ENCODE measurements around the genes AADACL2 and P2RY1.

DNA sequence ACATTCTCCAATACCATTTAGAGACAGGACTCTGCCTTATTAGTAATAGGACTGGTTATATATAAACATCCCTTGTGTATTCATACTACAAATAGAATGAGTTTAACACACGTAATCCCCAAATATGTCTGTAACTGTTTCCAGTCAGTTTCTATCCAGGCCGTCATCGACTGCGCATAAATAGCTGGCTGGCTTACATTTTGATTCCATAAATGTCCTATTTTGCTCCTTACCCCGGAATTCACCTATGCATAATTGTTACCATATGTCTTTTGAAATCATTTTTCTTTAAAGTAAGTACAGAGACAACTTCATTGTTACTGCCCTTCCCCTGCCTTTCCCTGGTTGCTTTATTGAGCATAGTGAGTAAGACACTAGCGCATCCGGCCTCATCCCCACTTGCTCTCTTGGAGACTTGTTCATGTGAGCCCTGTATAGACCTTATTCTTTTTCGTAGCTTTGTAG lies 3.5 kb upstream of the P2RY14 start:
- RRBS = no CpG with 5 or more reads among the region's 8 CpGs

GRCh38 chr3:151733818-151734112 lies at the start of gene AADACL2:
Gene AADACL2, plus strand, starts transcription at chr3:151733927.
- RRBS = no CpG with 5 or more reads among the region's 1 CpG

GRCh38 chr3:151770834-151771398 lies 37.2 kb downstream of the AADACL2 start:
- RRBS = no CpG with 5 or more reads among the region's 4 CpGs

DNA sequence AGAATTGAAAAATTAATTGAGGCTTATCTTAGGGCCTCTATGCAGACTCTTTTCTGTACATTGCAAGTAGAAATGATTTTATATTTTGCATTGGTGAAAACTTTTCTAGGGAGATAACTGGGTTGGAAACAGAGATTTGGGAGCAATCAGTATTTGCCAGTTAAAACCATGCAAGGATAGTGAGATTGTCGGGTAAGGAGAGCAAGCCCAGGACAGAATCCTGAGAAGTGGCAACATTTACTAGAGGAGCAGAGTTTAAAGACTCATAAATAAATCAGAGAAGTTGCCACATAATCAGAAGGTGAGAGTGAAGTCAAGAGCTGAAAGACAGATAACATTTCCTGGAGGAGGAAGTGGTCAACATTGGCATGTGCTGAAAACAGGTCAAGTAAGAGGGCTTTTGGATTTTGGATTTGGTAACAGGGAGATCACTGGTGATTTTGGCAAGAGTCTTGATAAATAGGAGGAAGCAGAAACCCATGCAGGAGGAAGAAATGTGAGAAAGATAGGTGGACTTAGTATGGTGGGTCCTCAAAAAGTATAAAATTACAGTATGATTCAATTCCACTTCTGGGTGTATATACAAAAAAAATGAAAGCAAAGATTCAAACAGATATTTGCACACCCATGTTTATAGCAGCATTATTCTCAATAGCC lies 27.6 kb upstream of the MBNL1 start:
- RRBS = no CpG with 5 or more reads among the region's 1 CpG

DNA sequence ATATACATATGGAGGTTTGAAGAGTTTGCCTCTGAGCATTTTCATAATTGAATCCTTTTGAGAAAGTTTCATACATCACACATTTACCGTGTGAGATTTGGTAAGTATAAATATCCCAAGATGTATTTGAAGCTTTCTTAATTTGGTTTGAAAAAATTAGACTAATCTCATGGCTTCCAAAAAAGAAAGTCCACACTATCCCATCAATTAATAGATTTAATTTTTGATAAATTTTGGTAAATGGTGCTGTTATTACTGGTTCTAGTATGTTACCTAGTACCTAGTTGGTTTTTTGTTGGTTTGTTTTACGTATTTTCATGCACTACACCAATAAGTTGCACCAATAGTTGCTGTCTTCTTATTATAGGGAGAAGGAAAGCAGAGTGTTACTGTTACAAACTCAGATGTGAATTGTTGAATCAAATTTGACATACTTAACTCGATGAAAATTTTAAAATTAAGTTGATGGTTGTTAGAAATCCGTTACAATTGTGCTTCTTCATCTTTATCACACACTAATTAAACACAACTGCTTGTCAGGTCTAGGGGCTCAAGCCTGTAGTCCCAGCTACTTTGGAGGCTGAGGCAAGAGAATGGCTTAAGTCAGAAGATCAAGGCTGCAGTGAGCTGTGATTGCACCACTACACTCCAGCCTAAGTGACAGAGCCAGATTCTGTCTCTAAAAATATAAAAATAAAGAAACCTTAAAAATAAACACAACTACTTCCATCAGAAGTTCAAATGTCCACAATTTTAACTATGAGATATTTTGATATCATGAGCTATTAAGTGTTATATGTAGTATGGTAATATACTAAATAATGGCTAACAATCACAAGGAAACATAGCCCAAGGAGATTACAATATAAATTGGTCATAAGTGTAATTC lies 23.1 kb upstream of the MBNL1 start:
- RRBS = no CpG with 5 or more reads among the region's 4 CpGs

GRCh38 chr3:152270560-152270815 lies 1.8 kb downstream of the MBNL1 start:
- RRBS = no CpG with 5 or more reads among the region's 2 CpGs

GRCh38 chr3:152302370-152303060 lies 33.8 kb downstream of the MBNL1 start:
- RRBS = no CpG with 5 or more reads among the region's 5 CpGs

- RRBS = no CpG with 5 or more reads among the region's 2 CpGs
Measured at GRCh38 chr3:152307913-152308803, 39.4 kb downstream of the MBNL1 start.

DNA sequence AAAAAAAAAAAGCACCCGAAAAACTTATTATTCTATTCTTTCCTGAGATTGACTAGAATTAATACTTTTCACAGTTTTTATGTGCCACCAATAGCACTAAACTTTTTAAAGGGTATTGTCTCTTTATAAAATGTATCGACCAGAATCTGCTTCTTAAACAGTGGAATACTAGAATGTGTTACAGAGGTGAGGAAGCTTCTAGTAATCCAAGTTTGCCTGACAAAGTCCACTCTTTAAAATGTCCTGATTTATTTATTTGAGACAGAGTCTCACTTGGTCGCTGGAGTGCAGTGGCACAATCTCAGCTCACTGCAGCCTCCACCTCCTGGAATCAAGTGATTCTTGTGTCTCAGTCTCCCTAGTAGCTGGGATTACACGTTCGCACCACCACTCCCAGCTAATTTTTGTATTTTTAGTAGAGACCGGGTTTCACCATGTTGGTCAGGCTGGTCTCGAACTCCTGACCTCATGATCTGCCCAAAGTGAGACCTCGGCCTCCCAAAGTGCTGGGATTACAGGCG lies 87.6 kb downstream of the MBNL1 start:
- RRBS = no CpG with 5 or more reads among the region's 9 CpGs

DNA sequence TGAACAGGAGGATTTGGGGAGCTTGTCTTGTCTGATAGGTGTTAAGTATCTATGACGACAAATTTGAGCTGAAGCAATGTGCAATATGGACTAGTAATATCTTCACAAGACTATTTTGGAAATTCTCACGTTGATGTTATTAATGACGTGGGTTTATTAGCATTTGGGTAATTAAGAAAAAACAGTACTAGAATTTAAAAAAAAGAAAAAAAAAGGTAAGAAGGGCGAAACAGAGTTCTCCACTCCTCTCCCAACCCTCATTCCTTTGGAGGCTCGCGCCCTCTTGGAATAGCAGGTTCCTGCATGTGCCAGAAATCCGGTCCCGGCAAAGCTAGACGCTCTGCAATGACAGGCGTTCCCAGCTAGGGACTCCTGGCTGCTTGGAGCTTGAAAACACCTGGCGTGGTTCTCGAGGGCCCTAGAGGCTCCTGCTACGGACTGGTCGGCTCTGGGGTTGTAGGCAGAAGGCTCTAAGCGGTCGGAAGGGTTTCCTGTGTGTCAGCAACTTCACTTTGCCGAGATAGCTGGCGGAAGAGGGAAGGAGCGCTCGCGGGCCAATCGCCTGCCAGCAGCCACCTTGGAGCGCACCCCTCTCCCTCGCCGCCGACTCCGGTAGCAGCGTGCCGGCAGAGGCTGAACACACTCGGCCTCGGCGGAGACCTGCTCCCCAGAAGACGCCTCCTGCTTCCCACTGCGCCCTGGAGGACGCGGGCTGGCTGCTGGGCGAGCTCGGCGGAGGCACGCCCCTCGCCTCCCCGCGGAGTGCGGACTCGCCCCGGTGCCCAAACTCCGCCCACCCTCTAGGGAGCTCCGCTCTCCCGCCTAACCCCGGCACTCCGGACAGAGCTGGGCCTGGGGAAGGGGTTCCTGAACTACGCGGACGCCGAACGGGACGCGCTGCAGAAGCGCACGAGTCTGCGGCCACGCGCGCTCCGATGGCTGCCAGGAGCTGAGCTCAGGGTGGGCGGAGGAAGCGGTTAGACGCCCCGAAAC lies at the start of gene P2RY1:
TSS of gene P2RY1 (plus strand) at position 834 of the 993 bp plus-strand sequence.
- RRBS = 32% methylated on average over 5 of the region's 69 CpGs

DNA sequence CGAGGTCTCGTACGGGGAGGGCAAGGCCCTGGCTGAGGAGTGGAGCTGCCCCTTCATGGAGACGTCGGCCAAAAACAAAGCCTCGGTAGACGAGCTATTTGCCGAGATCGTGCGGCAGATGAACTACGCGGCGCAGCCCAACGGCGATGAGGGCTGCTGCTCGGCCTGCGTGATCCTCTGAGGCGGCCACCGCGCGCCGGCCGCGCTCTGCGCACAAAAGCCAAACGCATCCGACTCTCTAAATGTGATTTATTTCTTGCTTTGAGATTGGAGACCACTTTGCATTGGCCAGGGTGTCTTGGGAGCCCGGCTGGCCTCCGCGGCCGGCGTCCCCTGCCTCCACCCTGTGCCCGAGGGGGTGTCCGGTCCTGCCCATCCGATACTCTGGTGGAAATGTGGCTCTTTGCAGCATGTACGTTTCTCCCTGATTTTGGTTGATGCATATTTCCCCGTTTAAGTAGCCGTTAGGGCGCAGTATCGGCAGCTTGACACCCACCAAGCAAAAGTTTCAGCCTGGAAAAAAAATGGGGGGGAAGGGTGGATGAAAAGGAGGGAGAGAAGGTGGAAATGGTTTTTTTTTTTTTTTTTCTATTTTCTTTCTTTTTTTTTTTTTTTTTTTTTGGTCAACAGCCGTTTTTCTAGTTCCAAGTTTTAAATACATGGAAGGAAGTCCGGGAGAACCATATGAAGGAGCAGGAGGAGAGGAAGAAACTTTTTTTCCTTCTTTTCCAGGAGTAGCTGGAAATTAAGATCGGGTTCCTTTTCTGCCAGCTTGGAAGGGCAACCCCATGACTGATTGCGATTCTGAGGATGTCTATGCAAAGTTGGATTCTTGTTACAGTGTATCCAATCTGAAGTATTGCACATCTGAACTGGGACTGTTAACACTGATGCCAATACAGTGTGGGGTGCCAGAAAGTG lies 1.3 kb downstream of the RAP2B start:
- RRBS = 1% methylated on average over 7 of the region's 44 CpGs

- RRBS = no CpG with 5 or more reads among the region's 2 CpGs
Measured at GRCh38 chr3:153164444-153165318, 2.7 kb downstream of the RAP2B start.

- RRBS = no CpG with 5 or more reads among the region's 8 CpGs
Measured at GRCh38 chr3:154255180-154255578, 69.1 kb downstream of the DHX36 start.

GRCh38 chr3:154276101-154276575 lies 48.1 kb downstream of the DHX36 start:
- RRBS = no CpG with 5 or more reads among the region's 3 CpGs

GRCh38 chr3:155138708-155139155 lies 58.6 kb downstream of the MME start:
- RRBS = no CpG with 5 or more reads among the region's 4 CpGs

GRCh38 chr3:155282489-155283263 lies 10.8 kb downstream of the STRIT1 start:
- RRBS = no CpG with 5 or more reads among the region's 6 CpGs

GRCh38 chr3:155598674-155599096 lies 146.2 kb downstream of the PLCH1 start:
- RRBS = no CpG with 5 or more reads among the region's 3 CpGs

DNA sequence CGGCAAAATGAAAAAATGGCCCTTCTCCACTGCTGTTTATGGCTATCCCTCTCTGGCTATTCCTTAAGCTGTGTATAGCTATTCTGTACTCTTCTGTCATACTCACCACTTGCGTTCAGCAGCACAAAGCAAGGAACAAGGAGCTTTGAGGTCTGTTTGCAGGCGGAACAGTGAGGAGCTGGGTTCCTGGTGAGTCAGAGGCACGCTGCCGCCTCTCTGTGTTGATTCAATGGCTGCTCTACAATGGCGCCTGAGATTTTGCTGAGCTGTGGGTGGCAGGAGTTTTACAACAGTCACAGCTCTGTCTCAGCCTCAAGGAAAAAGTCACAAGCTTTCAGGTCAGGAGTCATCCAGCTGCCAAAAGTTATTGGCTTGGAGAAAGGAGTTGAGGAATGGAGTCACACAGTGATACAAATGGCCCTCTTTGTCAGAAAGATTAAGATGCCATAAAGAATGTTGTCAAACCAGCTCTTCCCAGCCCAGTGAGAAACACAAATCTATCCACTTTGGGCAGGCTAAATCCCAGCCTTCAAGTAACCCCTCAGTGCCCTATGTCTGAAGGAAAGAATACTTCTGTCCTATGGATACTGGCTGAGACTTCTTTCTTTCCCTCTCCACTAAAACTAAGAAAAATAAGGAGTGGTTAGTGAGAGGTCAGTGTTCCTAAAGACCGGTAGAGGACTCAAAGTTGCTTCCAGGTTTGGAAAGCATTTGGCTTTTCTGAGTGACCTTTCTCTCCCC lies 98.0 kb downstream of the SSR3 start:
- RRBS = no CpG with 5 or more reads among the region's 7 CpGs